GM06990 (cell line): ENCODE data around the genes H3-5, FGD4, YARS2 and SYT10.

- RRBS = no CpG with 5 or more reads among the region's 5 CpGs
These were observed 100.2 kb upstream of the SINHCAF start for GRCh38 chr12:31426068-31426579.

GRCh38 chr12:31591370-31592220, 659 bp upstream of the DENND5B start:
- RRBS = no CpG with 5 or more reads among the region's 20 CpGs

- RRBS = no CpG with 5 or more reads among the region's 4 CpGs
These were observed 8.2 kb upstream of the DENND5B start for GRCh38 chr12:31598999-31599590.

- RRBS = no CpG with 5 or more reads among the region's 10 CpGs
These were observed 29.3 kb upstream of the DENND5B start for GRCh38 chr12:31620104-31620866.

DNA sequence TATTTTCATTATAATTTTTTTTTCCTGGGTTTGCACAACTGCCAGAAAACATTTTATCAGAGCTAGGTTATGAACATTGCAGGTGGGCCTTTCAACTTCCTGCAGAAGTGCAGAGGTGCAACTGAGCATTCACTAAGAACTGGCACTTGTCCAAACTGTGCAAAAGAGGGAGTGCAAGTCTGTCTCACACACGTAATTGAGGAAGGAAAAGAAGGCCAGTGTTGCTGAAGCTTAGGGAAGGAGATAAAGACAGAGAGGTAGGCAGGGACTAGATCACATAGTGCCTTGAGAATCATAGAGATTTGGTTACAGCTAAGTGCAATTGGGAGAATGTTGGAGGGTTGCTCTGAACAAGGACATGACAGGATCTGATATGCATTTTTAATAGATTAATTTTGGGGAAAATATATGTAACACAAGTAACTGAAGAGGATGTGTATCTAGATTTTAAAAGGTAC, 14.1 kb upstream of the AMN1 start:
- RRBS = no CpG with 5 or more reads among the region's 1 CpG

GRCh38 chr12:31791628-31792462, at the start of gene H3-5:
Gene H3-5, minus strand, starts transcription at chr12:31792298.
- RRBS = no CpG with 5 or more reads among the region's 50 CpGs

DNA sequence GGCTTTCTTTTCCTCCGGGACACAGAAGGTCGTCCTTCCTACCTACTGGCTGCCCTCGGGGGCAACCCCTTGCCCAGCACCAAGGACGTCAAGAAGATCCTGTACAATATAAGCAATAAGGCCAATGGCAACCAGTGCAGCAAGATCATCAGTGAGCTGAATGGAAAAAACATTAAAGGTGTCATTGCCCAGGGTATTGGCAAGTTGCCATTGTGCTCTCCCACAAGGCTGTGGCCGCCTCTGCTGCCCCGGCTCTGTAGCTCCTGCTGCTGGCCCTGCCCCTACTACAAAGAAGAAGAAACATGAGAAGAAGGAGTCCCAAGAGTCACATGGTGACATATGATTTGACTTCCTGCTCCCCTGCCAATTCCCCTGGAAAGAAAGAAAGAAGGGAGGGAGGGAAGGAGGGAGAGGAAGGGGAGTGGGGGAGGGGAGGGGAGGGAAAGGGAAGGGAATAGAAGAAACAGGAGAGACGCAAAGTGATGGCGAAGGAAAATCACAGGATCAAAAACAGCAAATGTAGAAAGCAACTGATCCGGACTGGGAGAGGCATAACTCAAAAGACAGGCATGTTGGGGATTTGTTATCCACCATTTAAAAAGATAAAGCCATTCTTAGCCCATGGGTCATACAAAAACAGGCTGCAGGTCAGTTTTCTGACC, 61.3 kb upstream of the RESF1 start:
- RRBS = no CpG with 5 or more reads among the region's 9 CpGs

DNA sequence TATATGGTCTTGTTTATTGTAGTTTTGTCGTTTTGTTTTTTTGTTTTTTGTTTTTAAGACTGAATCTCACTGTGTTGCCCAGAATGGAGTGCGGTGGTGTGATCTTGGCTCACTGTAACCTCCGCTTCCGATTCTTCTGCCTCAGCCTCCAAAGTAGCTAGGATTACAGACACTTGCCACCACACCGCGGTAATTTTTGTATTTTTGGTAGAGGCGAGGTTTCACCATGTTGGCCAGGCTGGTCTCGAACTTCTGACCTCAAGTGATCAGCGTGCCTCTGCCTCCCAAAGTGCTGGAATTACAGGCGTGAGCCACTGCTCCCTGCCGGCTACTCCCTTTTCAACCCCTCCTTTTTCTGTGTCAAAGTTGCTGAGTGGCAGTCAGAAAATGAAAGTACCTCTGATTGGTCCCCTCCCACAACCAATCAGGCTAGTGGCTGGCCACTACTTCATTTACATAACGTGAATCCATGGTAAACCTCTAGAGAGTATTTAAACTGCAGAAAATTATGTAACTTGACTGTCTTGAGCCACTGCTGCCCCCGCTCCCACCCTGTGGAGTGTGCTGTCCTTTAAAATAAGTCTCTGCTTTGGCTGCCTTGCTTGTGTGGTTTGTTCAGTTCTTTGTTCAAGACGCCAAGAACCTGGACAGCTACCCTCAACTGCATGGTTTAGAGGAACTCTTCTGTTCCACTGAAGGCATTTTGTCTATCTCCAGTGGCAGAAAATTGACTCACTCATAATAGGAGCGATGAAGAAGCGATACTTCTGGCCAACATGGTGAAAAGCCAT, 5.9 kb downstream of the RESF1 start:
- RRBS = no CpG with 5 or more reads among the region's 16 CpGs

DNA sequence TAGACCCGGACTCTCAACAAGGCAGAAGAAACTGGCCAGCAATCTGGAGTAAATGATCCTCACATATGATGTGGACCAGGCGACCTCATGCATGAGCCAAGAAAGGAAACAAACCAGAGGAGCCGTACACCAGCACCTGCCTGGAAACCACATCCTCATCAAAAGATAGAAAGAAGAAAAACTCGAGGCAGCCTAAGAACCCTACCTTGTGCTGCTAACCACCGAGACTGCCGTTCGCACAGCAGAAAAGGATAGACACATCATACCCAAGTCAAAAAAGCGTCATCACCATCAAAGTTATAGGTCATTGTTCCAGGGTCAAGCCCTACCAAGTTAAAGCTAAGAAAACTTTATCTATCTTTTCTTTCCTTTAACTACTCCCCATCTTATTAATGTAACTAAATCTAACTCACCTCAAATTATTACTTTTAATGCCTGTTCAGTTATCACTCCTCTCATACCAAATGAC, 66.7 kb downstream of the RESF1 start:
- RRBS = no CpG with 5 or more reads among the region's 8 CpGs

- RRBS = no CpG with 5 or more reads among the region's 11 CpGs
These were observed 93.6 kb upstream of the FGD4 start for GRCh38 chr12:32305599-32306250.

- RRBS = no CpG with 5 or more reads among the region's 14 CpGs
These were observed 663 bp upstream of the FGD4 start for GRCh38 chr12:32398657-32399133.

GRCh38 chr12:32399134-32399966, at the start of gene FGD4:
Gene FGD4, plus strand, starts transcription at chr12:32399558.
- RRBS = 4% methylated on average over 44 of the region's 93 CpGs

GRCh38 chr12:32492610-32493142, 93.3 kb downstream of the FGD4 start:
- RRBS = no CpG with 5 or more reads among the region's 3 CpGs

- RRBS = no CpG with 5 or more reads among the region's 8 CpGs
These were observed 129.4 kb upstream of the DNM1L start for GRCh38 chr12:32549603-32550148.

DNA sequence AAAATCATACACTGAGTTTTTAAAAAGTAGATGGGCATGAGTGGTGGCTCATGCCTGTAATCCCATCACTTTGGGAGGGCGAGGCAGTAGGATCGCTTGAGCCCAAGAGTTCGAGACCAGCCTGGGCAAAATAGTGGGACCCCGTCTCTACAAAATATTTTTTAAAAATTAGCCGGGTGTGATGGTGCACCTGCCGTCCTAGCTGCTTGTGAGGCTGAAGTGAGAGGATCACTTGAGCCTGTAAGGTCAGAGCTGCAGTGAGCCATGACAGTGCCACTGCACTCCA, 128.8 kb upstream of the DNM1L start:
- RRBS = no CpG with 5 or more reads among the region's 6 CpGs

DNA sequence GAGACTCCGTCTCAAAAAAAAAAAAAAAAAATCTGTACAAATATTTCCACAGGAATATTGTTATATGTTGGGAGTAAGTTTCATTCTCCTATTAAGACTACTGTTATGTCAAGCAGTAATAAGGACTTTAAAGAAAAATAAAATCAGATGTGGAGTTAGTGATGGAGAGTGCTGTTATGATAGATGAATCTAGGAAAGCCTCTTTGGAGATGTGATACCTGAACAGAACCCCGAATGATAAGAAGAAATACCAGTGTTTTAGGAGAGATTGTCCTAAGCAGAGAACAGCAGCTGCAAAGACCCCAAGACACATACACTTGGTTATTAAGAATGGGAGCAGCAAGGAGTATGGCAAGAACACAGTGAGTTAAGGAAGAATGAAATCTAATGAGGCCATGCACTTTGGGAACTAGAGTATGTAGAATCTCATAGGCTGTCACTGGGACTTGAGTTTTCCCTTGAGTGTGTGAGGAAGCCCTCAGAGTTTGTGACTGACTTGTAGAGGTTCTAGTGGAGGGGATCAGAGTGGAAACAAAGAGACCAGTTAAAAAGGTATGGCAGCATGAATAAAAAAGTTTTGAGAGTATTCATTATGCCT, 98.1 kb upstream of the DNM1L start:
- RRBS = no CpG with 5 or more reads among the region's 2 CpGs

GRCh38 chr12:32612857-32613463, 66.1 kb upstream of the DNM1L start:
- RRBS = no CpG with 5 or more reads among the region's 3 CpGs

DNA sequence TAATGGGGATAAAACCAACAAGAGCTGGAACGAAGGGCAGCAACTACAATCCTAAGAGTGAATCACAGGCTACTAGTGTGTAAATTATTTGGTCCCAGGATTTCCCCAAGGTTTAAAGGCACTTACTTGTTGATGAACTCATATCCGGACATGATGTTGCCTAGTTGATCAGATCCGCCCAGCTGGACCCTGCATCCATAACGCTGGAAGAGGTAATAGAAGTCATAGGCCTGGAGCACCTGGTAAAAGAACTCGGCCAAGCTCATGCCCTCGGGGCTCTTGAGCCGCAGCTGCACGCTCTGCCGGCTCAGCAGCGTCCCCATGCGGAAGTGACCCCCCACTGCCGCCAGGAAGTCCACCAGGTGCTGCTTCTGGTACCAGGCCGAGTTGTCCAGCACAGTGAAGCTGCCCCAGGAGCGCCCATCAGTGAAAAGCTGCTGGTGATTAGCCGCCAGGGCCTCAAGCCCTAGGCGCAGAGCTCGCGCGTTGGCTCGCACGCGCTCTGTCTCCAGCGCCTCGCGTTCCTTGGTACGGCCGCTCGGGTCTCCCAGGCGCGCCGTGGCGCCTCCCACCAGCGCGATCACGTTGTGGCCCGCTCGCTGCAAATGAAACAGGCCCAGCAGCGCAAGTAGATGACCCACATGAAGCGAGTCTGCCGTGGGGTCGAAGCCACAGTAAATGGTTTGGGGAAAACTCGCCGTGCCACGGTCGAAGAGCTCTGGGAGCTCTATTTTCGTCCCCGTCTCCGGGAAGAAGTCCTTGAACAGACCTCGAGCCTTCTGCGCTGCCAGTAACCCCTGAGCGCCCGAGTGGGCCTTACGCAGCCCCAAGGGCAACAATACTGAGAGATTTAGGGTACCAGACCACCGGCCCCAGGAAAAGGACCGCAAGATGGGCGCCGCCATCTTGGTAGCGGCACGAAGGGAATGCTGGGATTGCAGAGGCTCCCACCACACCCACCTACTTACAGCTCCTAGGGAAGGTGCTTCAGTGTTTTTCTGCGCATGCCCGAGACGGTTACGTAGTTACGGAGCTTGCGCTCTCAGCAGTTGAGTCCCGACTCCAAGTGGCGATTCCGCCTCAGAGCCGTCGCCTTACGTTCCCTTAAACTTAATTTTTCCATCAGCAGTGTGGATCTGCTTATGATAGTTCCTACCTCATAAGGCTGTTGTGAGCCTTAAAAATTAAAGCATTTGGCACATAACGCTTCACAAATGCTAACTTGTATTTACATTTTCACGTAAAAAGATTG, at the start of gene YARS2:
YARS2 (minus strand) TSS at position 928 of the 1,252 bp plus-strand sequence.
- RRBS = 7% methylated on average over 5 of the region's 73 CpGs

DNA sequence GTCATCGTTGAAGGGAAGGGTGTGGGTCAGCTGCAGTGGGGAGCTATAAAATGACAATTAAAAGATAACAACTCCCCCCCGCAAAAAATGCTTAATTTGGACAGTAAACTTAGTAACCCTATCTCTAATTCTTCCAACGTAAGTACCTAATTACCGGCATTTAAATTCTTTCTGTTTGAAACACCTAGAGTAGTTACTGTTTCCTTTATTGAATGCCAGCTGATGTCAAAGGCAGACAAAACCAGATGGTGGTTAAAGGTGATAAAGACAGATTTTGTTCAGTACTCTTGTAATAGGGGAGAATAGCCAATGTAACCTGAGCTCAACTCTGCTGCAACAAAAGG, 90.6 kb upstream of the PKP2 start:
- RRBS = no CpG with 5 or more reads among the region's 4 CpGs

DNA sequence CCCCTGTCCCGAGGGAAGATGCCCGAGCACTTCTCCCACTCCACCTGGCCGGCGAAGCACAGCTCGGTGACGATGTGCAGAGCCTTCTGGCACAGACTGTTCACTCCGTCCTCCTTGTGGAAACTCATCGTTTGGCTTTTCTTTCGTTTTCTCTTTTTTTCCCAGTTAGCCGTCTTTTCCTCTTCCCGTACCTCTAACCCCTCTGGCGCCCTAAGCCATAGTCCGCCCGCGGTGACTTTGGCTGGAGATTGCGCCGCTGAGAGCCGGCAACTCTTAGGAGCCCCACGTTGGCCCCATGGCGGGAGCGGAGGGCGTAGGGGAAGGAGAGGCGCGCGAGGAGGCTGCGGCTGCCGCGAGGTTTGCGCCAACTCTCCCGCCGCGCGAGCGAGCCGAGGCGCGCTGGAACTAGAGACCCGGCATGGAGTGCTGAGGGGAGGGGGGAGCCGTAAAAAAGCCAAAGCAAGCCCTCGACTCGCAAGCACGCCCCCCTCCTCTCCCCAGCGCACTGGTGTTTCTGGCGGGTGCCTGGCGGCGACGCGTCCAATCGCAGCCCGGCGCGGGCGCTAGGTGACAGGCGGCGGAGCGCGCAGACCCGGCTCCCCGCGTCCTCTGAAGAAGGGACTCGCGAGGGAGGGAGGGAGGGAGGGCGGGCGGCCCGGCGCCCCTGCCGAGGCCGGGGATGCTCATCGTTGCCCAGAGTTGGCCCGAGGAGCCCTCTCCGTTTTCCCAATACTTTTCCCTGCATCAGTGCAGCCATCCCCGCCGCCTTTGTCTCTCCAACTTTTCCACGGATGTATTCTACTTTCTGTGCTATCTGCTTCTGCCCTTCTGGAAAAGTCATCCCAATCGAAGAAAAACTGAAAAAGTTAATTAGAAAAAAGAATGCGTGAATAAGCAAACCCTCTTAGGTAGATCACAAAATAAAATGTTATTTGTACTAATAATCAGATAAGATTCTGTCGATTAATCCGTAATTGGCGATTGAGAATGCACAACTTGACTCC, at the start of gene SYT10:
SYT10 (minus strand) TSS at position 425 of the 1,004 bp plus-strand sequence.
- RRBS = 60% methylated on average over 15 of the region's 79 CpGs